Subcutaneous preadipocyte (primary cell): ENCODE results near the gene OASL.

GRCh38 chr12:120119325-120119818 lies 2.8 kb upstream of the RAB35 start:
- CAGE, long polyA plus RNA: no peak

GRCh38 chr12:120134071-120134681 lies 17.6 kb upstream of the RAB35 start:
- CAGE, long polyA plus RNA: no peak

DNA sequence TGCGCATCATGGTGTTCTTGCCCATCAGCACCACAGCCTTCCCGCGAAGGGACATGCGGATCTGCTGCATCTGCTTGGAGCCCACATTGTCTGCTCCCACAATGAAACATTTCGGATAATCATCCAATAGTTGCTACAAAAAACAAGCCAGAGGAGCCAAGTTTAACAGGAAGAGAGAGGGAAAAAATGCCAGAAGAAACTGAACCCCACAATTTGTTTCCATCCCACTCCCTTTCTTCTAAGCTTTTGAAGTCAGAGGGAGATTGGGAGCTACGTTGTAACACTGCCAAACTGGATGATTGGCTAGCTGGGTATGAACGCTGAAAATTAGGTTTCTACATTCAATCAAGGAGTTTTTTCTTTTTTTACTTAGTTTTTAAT lies 1.6 kb downstream of the RPLP0 start:
- CAGE, long polyA plus RNA: no peak

DNA sequence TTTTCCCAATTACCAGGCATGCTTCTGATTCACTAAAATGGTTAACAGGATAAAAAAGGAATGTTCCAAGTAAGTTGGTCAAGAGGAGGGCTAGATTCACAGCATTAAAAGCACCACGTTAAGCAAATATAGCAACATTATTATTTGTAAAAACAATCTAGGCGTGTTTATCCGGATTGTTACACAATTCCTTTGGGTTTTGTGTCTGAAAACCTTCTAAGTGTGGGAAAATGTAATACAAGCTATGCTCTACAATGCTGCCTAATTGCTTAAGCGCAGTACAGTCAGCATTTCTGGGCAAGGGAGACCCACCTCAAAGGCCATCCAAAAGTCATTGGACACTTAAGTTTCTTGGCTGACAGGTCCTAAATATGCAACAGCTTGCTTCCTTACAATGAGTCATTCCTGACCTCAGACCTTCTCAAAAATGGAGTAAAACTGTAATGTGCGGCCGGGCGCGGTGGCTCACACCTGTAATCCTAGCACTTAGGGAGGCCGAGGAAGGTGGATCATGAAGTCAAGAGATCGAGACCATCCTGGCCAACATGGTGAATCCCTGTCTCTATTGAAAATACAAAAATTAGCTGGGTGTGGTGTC lies 1.1 kb downstream of the RPLP0 start:
- CAGE, long polyA plus RNA: no peak

DNA sequence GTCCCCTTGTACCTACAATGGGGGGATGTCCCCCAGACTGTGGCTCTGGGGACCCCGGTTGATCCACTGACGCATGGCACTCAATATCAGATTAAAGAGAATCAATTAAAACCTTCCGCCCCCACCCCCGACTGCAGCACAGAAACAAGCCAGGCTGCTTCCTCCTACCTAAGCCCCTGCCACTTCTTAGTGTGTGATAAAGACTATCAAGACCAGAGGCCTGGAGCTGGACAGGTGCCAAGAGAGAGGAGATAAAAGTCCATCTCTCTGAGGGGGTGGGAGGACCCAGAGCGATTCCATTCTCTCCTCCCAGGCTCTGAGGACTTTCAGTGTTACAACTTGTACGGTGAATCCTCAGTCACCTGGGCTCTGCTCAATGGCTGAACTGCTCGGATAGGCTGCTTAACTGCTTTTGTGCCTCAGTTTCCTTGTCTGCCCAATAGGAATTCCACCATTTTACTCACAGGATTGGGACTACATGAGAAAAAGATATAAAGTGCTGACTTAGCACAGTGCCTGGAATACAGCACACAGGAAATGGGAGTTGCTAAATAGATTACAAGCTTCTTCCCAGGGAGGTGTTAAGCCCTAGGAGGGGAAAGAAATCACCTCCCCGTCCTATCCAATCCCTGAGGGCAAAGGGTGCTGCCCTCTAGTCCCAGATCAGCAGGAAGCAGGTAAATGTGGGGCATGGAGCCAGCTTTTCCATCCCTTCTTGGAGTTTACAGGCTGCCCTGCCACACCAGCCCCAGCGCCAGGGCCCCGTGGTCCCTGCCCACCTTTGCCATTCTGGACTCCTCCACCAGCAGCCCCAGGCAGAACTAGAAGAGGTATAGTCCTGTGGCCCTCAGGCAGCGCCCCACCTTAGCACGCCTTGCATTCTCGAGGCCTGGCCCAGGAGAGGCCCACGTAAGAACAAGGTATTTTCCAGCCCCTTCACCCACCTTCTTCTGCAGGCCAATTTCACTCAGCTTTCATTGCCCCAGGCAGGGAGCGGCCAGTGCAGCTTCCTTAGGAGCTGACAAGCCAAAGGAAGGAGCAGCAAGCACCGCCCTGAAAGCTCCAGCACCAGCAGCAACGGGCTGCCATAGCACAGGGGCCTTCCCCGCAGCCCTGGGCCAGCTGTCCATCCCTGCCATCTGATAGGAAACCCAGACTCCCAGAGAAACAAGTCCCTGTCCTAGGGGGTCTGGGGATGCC lies 28.6 kb upstream of the RPLP0 start:
- CAGE, long polyA plus RNA: no peak

DNA sequence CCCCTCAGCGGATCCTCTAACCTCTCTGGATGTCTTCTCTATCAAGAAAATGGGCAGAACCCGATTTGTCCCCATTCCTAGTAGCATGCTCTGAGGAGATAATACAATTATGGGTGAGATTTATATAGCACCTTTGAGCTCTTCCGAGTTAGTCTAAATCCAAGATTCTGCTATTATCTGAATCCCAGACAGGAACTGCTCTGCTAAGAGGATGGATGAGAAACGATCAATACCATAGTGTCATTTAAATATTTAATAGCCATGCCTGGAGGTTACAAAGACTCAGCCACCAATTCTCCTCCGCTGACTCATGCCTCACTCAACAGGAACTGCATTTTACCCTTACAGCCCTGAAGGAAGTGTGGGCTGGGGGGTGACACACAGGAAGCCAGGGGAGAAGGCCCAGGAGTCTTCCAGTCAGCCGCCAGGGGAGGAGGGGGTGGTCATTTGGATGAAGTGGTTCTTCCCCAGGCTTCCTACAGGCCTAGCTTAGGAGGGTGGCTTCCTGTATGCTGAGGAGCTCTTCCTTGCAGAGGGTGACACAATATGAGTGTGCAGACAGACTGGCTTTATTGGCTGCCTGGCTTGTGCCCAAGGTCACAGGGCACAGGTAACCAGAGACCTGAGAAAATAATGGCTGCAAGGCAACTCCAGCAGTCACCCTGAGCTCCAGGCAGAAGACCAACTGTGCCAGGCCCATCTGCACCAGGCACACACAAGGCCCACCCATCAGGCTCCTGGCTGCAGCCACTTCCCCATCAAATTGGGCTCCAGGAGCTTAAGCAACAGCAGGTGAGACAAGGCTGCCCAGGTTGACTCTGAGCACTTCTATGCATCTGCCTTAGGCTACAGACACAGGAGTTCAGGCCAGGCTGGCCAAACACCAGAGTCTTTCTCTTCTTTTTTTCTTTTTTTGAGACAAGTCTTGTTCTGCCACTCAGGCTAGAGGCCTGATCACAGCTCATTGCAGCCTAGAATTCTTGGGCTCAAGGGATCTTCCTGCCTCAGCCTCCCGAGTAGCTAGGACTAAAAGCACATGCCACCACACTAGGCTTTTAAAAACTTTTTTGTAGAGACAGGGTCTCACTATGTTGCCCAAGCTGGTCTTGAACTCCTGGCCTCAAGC lies 30.6 kb upstream of the RPLP0 start:
- CAGE, long polyA plus RNA: no peak

DNA sequence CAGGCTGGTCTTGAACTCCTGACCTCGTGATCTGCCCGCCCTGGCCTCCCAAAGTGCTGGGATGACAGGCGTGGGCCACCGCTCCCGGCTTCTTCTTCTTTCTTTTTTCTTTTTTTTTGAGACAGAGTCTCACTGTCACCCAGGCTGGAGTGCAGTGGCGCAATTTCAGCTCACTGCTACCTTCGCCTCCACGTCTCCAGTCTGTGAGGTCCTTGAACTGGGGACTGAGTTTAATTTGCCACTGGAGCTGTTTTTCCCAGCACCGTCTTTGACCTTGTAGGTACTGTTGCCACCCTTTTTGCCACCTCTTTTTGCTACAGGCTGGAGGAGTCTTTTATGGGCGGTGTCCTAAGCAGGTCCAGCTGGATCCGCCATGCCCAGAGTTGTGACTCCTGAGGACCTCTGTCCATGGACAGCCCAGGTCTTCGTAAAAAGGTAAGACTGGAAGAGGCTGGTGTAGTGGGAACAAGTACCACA lies 11.6 kb upstream of the SIRT4 start:
- CAGE, long polyA plus RNA: no peak

DNA sequence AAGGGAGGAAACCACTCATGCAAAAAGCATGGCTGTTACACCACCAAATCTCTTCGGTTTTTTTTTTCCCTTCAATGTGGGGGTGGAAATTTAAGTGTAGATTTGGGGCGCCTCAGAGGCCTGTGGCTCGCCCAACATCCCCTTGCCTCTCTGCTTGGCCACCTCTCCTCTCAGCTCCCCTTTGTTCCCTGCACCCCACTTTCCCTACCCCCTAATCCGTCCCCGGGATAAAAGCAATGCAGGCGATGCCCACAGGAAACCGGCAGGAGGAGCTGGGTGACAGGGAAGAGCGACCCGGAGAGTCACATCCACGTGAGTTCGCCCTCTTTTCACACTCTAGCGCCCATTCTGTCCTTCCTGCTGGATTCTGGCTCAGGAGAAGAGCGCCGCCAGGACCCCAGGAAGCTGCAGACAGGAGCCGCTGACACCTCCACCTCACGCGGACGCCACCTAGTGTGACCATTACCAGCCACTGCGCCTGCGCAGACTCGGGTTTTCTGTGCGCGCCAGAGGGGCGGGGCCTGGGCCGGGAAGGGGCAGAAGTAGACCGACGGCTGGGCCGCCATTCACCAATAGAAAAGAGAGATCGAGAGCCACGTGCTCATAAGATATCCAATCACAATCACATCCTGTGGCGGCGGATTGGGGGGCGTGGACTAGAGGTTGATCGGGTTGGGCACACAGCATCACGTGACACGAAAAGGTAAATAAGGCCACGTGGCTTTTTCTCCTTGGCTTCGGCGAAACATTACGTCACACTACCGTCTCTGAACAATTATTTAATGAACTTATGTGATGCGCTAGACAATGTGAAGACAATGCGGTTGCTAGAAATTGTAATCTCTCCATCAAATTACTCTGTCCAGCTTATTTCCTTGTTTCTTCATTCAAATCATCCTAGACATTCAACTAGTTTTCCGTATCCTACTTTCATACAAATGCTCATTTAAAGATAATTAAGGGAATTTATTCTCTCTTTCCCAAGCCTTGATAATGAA lies 10.2 kb downstream of the PLA2G1B start:
- CAGE, long polyA plus RNA: no peak

DNA sequence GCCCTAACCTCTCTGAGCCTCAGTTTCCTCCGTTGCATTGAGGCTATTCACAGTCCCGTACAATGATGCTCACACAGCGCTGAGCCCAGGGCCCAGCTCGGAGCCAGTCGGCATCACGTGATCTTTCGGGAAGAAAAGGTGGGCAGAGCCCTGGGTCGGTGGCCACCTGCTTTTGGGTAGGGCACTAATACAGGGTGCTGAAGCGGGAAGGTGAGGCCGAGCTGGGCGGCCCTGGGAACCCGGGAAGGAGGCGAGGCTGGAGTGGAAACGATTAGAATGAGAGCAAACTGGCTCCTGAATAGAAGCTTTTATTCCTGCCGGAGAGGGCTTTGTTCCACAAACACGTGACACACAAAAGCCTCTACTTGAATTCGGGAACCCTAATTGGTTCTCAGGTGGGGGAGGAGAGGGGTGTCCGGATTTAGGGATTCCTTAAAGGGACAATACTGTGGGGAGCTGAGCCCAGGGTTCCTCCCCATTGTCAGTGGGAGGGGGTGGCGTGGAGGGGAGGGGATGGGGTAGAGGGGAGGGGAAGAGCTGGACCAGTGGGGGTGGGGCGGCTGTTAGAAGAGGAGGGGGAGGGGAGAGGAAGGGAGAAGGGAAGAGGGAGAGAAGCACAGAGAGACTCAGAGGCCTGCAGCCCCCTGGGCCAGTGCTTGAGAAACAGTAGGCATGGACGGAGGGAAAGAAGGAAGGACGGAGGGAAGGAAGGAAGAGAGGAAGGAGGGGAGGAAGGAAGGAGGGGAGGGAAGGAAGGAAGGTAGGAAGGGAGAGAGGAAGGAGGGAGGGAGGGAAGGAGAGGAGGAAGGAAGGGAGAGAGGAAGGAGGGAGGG lies 20.2 kb upstream of the MSI1 start:
- CAGE, long polyA plus RNA: no peak

GRCh38 chr12:120397594-120398373 lies 28.8 kb upstream of the MSI1 start:
- CAGE, long polyA plus RNA: no peak

DNA sequence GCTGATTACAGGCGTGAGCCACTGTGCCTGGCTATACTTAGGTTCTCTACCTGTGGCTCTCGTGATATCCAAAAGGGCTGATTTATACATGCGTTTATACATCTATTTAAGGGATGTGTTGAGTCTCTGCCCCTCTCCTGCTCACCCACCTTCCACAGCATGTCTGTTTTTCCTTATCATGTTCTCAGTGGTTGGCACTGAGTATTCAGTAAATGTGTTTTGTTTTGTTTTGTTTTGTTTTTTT lies 2.9 kb downstream of the GATC start:
- CAGE, long polyA plus RNA: no peak

DNA sequence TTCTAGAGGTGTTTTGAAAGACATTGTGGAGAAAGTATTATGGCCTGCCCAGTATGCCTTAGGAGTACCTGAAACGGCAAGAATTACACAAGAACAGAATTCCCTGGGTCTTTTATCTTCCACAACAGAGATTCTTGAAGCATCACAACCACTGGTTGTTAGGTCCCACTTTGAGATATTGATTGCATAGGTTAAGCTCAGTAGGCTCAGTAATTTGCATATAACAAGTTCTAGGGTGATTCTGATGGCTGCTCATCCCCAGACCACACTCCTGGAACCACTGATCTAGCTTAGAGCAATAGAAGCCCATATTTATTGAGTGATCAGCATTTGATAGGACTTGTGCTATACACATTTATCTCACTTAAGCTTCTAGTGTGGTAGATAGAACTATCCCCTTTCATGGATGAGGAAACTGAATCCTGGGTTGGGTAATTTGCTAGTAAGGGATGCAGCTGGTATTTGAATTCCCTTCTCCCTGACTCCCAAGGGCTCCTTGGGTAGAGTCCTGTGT lies 19.9 kb downstream of the POP5 start:
- CAGE, long polyA plus RNA: no peak

DNA sequence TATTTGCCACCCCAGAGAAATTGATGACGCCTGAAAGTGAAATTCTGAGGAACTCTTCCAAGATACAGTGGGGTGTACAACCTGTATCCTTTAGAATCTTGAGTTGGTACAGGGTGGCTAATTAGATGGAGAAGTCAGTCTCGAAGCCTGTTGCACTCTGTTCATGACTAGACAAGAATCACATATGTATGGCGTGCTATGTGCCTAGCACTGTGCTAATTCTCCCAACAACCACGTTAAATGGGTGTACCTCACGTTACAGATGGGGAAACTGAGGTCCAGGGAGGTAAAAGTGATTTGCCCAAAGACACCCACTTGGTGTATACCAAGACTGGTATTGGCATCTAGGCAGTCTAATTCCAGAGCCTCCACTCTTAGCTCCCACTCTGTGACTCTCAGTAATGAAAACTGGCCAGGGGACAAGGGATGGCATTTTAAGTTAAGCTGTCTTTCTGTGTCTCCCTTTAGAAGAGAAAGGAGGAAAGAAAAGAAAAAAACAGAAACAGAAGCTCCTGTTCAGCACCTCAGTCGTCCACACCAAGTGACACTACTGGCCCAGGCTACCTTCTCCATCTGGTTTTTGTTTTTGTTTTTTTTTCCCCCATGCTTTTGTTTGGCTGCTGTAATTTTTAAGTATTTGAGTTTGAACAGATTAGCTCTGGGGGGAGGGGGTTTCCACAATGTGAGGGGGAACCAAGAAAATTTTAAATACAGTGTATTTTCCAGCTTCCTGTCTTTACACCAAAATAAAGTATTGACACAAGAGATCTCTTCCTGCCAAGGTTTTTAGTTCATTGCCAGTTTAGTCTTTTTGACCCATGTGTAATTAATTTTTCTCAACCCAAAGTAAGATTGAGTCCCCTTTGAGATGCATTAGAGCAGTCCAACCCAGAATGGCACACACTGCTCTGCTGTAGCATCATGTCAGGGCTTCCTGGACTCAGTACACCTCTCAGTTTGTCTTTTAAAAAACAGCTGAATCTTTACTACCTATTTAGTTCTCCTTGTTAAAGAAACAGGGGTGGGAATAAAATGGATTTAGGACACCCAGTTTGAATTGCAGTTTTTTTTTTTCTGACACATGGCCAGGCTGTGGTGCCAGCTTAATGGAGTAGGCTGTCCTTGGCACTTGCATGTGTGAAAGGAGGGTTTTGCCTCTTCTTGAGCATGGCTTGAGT lies 4.7 kb downstream of the POP5 start:
- CAGE, long polyA plus RNA: no peak

- CAGE, long polyA plus RNA: no peak
Measured at GRCh38 chr12:120693791-120694471, 7.0 kb downstream of the MLEC start.

- CAGE, long polyA plus RNA: no peak
Measured at GRCh38 chr12:120697605-120698404, 10.9 kb downstream of the MLEC start.

DNA sequence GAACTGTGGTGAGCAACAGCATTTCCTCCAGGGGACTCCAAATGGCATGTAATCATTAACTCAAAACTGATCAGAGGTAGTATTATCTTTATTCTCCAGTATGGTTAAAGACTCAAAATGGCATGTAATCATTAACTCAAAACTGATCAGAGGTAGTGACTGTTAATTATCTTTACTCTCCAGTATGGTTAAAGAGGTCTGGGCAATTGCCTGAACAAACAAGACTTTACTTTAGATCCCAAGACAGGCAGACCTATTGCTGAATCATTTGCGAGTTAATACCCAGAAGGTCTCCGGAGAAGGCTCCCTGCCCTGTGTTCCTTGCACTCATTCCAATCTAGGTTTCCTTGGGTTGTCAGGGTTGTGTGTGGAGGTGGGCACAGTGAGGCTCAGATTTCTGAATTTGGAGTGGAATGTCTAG lies 6.5 kb upstream of the ACADS start:
- CAGE, long polyA plus RNA: no peak

DNA sequence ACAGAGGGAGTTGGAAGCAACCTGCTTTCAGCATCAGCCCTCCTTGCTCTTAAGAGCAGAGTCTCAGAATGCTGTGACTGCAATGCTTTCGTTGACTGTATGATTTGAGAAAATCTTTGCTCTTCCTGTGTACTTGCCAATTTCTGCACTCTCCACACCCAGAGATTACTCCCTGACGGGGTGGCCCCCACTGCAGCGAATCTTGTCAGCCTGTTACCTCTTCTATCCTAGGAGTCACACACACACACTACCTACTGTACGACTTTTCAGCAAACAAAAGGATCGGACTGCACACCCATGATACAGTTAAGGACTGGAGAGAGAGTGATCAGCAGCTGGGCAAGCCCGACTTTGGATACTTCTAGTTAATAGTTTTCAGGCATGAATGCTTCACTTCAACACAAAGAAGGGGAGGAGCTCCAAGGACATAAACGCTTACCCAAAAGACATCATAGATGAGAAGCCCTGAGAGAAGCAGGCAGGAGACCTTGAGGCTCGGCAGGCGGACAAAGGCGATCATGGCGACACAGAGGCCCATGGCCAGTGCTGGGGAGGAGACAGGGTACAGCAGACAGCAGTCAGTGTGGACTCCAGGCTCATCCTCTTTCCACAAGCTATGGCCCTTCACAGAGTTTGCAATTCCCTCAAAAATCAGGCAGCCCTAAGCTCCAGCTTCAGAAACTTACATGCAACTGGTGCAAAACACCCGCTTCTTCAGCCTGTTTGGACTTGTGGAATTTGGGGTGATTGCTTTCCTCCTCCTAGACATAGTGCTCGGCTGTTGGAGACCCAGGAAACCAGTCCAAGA lies 43.1 kb downstream of the ACADS start:
- CAGE, long polyA plus RNA: no peak

DNA sequence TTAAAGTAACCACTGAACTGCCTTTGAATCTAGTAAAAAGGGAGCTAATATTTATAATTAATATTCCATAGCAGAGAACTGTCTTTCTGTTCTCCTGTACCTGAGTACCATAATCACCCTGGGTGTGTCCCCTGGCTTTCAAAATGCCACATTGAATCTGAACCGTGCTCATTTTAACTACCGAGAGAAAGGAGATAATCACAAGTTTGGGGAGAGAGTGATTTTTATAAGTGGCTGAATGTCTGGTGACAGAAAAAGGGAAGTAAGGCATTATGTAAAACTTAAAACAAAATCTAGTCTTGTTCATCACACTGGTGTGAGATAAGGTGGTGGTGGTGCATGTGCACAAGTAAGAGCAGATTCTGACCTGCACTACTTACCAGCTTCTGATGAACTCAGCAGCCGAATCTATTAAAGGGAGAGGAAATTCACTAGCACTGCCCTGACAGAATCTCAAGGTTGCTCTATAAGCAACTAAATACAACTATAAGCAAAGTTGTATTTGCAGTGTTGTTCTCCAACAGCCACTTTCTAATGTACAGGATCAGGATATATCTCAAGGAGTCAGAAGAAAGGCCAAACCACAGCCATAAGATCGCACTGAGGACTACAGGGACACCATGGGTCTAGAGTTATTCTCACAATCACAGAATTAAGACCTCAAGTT lies 56.3 kb downstream of the SPPL3 start:
- CAGE, long polyA plus RNA: no peak

DNA sequence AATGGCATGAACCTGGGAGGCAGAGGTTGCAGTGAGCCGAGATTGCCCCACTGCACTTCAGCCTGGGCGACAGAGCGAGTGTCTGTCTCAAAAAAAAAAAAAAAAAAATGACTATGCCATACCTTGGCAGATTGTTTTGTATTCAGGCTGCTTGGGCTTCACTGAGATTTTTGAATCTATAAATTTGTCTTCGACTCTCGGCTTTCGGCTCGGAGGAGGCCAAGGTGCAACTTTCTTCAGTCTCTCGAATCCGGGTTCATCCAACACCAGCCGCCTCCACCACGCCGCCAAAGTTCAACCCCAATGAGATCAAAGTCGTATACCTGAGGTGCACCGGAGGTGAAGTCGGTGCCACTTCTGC lies 12.3 kb upstream of the SPPL3 start:
- CAGE, long polyA plus RNA: no peak

- CAGE, long polyA plus RNA: no peak
Measured at GRCh38 chr12:121038564-121039527, at the start of gene OASL. Gene OASL, minus strand, starts transcription at chr12:121039246.